Epithelial cell of esophagus (primary cell): ENCODE data around the gene CRYBB3.

GRCh38 chr22:25112492-25112811 lies 87.2 kb upstream of the CRYBB3 start:
- RRBS = no CpG with 5 or more reads among the region's 7 CpGs

- RRBS = no CpG with 5 or more reads among the region's 2 CpGs
Observed at GRCh38 chr22:25148087-25148371, 51.6 kb upstream of the CRYBB3 start.

DNA sequence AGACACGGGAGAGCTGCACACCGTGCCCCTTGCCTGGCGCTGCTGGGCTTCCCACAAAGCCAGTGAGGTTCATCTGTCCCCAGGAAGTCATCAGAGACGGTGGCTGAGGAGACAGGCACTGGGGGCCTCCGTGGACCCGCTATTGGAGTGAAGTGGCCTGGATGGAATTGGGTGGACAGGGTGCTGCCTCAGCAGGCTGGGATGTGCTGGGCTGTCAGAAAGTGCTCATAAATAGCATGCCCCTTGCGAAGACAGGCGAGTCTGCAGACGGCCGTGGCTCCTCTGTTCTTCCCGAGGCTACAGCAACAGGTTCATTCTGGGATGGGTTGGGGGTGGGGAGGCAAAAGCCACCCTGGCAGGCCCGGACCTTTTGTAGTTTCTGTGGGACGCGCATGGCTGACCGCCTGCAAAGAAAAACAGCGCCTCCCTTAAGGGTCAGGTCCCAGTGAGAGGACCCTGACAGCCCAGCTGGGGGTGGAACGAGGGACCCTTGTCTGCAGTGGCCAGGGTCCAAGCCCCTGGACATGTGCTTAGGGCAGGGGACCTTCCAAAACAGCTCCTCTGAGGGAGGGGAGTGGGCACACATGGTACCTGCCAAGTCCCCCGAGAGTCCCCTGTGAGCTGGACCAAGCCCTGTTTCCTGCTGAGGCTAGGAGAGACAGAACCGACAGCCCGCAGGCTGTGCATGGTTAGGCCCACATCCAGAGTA lies at the start of gene CRYBB3:
Gene CRYBB3, plus strand, starts transcription at position 258 of the 709 bp plus-strand sequence.
- RRBS = no CpG with 5 or more reads among the region's 20 CpGs

- RRBS = no CpG with 5 or more reads among the region's 6 CpGs
Observed at GRCh38 chr22:25327077-25327365, 107.6 kb downstream of the CRYBB2 start.

DNA sequence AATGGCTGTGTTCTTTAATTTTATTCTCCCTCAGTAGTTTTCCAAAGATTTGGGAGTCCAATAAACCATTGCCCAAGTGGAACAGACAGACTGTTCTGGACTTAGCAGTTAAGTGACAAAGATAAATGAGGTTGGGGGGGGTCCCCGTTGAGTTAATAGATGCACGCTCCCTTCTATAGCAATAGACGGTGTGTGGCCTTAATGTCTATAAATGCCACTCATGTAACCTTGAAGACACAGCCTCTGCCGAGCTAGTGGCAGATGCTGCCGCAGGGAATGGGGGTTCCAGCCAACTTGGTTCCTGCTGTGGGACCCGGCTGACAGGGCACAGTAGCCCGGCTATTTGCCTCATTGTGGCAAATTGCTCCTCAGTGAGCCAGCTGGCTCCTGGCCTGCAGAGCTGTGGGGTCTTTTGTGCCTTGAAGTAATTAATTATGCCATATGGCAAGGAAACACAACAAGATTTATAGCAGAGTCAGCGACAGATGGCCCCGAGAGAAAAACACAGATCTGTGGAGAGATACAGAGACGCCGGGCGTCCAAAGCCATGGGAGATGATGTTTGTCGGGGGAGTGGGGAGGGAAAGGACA lies 71.2 kb upstream of the GRK3 start:
- RRBS = no CpG with 5 or more reads among the region's 13 CpGs

GRCh38 chr22:25903320-25903860 lies 161.4 kb downstream of the MYO18B start:
- RRBS = no CpG with 5 or more reads among the region's 7 CpGs

DNA sequence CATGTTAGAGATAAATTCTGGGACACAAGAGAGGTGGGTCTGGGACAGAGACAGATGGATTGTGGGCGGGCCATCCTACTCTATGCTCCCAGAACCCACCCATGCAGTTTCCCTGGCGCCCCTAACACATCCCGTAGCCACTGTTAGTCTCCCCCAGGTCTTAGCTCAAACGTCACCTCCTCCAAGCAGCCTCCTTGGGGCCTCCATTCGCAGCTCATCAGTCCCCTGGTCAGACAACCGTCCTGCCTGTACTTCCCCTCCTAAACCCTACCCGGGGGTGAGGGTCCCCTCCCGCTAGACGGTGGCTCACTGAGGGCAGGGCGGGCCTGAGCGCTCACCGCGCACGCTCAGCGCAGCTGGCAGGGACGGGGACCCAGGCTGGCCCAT lies 713 bp upstream of the ASPHD2 start:
- RRBS = no CpG with 5 or more reads among the region's 16 CpGs

DNA sequence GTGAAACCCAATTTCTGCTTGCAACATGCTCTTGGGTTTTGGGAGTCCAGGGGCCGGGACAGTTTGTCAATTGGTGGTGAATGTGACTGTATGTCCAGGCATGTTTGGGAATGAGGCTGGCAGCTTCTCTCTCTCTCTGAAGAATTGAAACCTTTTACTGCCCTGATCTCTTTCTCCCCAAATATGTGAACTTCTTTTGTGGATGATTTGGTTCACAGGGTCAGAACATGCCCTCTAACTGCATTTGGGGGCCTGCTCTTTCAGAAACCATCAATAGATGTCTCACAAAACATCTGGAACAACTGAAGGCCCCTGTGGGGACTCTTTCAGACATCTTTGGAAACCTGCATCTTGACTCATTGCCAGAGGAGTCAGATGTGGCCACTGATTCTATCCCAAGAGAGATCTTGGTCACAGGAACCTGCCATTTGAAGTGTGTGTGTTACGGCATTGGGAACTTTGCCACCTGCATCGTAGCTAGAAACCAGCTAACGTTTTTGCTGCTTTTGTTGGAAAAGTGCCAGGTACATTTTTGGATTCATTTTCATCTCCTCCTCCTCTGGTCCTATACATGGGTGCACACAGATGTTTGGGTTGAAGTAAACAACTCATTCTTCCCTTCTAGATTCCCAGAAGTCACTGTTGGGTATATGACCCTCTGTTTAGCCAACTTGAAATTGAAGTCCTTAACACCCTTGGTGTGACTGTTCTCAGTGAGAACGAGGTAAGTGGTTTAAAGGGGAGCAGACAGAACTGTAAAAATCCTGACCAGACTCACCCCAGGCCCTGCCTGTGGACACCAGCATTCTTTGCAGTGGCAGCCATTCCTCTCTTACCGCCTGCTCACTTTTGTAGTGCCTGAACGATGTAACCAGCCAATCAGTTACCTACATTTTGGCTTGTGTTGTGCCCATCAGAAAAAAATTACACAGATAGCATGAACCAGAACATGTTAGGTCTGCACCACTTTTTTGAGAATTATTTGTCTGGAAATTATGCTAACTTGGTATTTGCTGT lies 4.4 kb downstream of the SRRD start:
- RRBS = no CpG with 5 or more reads among the region's 7 CpGs

- RRBS = no CpG with 5 or more reads among the region's 8 CpGs
Observed at GRCh38 chr22:26534105-26534870, 22.0 kb upstream of the TFIP11 start.

DNA sequence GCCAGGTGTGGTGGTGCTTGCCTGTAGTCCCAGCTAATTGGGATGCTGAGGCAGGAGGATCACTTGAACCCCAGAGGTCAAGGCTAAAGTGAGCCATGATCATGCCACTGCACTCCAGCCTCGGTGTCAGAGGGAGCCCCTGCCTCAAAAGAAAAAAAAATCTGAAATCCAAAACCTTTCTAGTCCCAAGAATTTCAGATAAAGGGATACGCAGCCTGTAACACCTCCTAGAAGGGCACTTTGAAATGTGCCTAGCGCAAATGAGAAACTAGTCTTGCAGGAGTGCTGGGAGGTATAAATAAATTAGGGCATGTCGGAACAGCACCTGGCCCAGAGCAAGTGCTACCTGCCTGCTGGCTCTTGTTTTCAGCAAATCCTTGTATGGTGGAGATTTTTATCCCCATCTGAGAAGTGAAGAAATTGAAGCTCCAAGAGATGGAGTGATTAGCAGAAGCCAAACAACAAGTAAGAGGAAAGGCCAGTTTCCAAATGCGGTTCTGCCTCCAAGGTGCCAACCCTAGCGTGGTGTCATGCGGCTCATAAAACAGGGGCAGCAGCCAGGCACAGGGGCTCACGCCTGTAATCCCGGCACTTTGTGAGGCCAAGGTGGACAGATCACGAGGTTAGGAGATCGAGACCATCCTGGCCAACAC lies 36.7 kb upstream of the TFIP11 start:
- RRBS = no CpG with 5 or more reads among the region's 11 CpGs

GRCh38 chr22:26610216-26610729 lies 7.6 kb downstream of the CRYBB1 start:
- RRBS = 39% methylated on average over 2 of the region's 10 CpGs

GRCh38 chr22:26710923-26711839 lies 89.4 kb downstream of the CRYBA4 start:
- RRBS = no CpG with 5 or more reads among the region's 3 CpGs

- RRBS = 77% methylated on average over 4 of the region's 17 CpGs
Observed at GRCh38 chr22:27124267-27124915, 502.6 kb downstream of the CRYBA4 start.

GRCh38 chr22:27202614-27203258 lies 581.0 kb downstream of the CRYBA4 start:
- RRBS = no CpG with 5 or more reads among the region's 22 CpGs

- RRBS = 10% methylated on average over 1 of the region's 9 CpGs
Observed at GRCh38 chr22:27416672-27417263, 384.8 kb downstream of the MN1 start.

DNA sequence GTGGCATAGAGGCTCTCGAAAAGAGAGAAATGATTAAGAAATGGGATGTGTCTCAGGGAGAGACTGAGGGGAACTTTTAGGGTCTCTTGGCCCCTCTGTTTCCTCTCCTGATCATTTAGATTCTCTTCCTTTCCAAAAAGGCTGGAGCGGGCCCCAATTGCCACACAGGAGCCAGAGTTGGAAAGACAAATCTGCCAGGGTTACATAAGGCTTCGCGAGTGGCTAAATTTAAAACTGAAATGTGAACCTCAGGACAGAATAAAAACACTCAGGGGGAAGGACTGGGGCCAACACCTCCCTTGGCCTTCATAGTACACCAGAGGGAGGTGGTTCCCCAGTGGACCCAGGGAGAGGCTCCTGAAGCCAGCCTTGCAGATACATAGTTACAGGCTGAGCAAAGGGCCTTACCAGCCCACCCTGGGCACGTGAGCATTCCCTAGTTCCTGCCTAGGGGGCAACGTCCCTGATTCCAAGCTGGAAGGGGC lies 150.1 kb downstream of the MN1 start:
- RRBS = no CpG with 5 or more reads among the region's 6 CpGs

GRCh38 chr22:27670063-27671367 lies 131.0 kb downstream of the MN1 start:
- RRBS = 5% methylated on average over 9 of the region's 22 CpGs

DNA sequence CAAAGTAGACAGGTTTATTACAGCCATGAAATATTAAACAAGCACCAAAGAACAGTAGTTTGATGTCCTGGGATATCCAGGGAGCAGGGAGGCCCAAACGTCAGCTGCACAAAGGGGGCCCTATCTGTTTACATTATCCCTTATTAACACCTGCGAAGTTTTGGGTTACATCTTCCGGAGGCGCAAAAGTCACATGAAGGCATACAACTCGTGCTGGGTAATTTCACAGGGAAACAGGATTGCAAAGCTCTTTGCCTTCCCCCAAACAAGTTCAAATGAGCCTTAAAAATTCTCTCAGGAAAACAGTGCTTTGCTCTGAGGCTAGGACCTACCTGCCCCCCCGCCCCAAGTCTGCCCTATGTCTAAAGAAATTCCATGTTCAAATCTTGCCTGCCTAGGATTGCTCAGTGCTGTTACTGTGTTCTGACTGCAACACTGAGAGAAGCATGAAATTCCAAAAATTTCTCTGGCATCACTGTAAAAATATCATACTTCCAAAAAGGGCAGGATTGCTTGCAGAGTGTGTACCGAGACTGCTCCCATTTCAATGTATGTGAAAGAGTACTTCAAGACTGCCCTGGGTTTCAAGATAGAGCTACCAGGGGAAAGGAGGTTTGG lies 8.9 kb downstream of the MN1 start:
- RRBS = no CpG with 5 or more reads among the region's 7 CpGs

- RRBS = 79% methylated on average over 25 of the region's 35 CpGs
Observed at GRCh38 chr22:27798619-27799015, 2.9 kb downstream of the MN1 start.

- RRBS = 92% methylated on average over 6 of the region's 50 CpGs
Observed at GRCh38 chr22:27799016-27799582, 2.5 kb downstream of the MN1 start.